SK-N-SH (cell line): ENCODE measurements around a stretch of chr4.

GRCh38 chr4:71059182-71059687, 65.8 kb downstream of the DCK start:
- RRBS, result no CpG with 5 or more reads among the region's 19 CpGs
CAGE:
- cytosol, long polyA plus RNA, result no peak
- long polyA plus RNA, result no peak
- nucleus, long polyA plus RNA, result no peak

DNA sequence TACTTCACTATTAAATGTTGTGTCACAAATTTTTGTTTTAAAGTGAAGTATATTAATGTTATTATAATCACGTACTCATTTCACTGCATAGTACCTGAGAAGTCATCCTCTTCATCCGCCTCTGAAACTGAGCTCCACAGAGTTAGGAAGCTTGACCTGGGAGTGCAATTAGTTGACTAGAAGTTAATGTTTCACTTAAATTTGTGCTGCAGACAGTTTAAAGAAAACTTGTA, 254.1 kb downstream of the SLC4A4 start:
- RRBS, result no CpG with 5 or more reads among the region's 2 CpGs
CAGE:
- cytosol, long polyA plus RNA, result no peak
- long polyA plus RNA, result no peak
- nucleus, long polyA plus RNA, result no peak

- RRBS, result no CpG with 5 or more reads among the region's 1 CpG
CAGE:
- cytosol, long polyA plus RNA, result no peak
- long polyA plus RNA, result no peak
- nucleus, long polyA plus RNA, result no peak
Measured at GRCh38 chr4:71456734-71457133, 269.7 kb downstream of the SLC4A4 start.

DNA sequence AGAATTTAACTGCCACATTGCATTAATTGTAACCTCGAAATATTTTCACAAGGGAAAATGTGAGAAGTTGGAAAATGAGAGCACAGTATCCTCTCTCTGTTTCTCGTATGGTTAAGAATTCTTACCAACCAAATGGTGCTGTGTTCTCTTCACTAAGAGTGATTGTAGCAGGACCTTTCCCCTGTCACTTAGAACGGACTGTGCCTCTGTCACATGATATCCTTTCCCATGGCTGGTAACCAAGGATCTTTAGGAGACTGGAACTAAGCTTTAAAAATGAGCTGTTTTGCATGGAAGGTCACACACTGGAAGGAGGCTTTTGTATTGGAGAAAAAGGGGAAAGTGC, 296.6 kb downstream of the GC start:
- RRBS, result no CpG with 5 or more reads among the region's 3 CpGs
CAGE:
- cytosol, long polyA plus RNA, result no peak
- long polyA plus RNA, result no peak
- nucleus, long polyA plus RNA, result no peak

GRCh38 chr4:71602650-71603066, 181.2 kb downstream of the GC start:
- RRBS, result no CpG with 5 or more reads among the region's 5 CpGs
CAGE:
- cytosol, long polyA plus RNA, result no peak
- long polyA plus RNA, result no peak
- nucleus, long polyA plus RNA, result no peak

- RRBS, result no CpG with 5 or more reads among the region's 10 CpGs
CAGE:
- cytosol, long polyA plus RNA, result no peak
- long polyA plus RNA, result no peak
- nucleus, long polyA plus RNA, result no peak
Measured at GRCh38 chr4:73068317-73068935, 1.1 kb downstream of the COX18 start.

- RRBS, result no CpG with 5 or more reads among the region's 10 CpGs
CAGE:
- cytosol, long polyA plus RNA, result no peak
- long polyA plus RNA, result no peak
- nucleus, long polyA plus RNA, result no peak
Measured at GRCh38 chr4:73254257-73255147, 4.1 kb downstream of the ANKRD17 start.

- RRBS, result no CpG with 5 or more reads among the region's 1 CpG
CAGE:
- cytosol, long polyA plus RNA, result no peak
- long polyA plus RNA, result no peak
- nucleus, long polyA plus RNA, result no peak
Measured at GRCh38 chr4:73403837-73404177, 280 bp upstream of the ALB start.

GRCh38 chr4:73418036-73418571, 14.0 kb downstream of the ALB start:
- RRBS, result no CpG with 5 or more reads among the region's 6 CpGs
CAGE:
- cytosol, long polyA plus RNA, result no peak
- long polyA plus RNA, result no peak
- nucleus, long polyA plus RNA, result no peak

GRCh38 chr4:73507483-73508016, 26.0 kb downstream of the AFM start:
CAGE:
- cytosol, long polyA plus RNA, result no peak
- long polyA plus RNA, result no peak
- nucleus, long polyA plus RNA, result no peak

DNA sequence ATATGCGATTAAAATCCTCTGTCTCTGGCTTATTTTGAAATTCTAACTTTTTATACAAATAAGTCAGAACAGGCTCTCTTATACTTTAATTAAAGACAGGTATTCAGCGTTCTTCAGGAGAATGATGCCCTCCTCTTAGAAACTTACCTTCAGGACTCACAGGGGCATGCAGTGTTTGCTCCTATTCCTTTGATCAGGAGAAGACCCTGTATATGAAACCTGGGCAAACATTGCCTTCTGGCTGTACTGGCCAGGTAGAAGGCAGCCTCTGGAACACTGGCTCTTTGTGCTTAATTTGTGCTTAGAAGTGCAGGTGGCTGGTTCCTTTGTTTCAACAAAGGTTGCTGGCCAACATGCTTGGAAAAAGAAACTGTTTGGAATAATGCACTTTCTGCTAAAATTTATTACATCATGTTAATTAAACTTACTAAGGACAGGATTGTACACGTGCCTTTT, 11.6 kb downstream of the RASSF6 start:
- RRBS, result no CpG with 5 or more reads among the region's 3 CpGs
CAGE:
- cytosol, long polyA plus RNA, result no peak
- long polyA plus RNA, result no peak
- nucleus, long polyA plus RNA, result no peak

- RRBS, result no CpG with 5 or more reads among the region's 7 CpGs
CAGE:
- cytosol, long polyA plus RNA, result no peak
- long polyA plus RNA, result no peak
- nucleus, long polyA plus RNA, result no peak
Measured at GRCh38 chr4:73670188-73670480, 49.9 kb upstream of the RASSF6 start.

GRCh38 chr4:73721537-73721904, 18.8 kb upstream of the CXCL8 start:
- RRBS, result no CpG with 5 or more reads among the region's 2 CpGs
CAGE:
- cytosol, long polyA plus RNA, result no peak
- long polyA plus RNA, result no peak
- nucleus, long polyA plus RNA, result no peak

DNA sequence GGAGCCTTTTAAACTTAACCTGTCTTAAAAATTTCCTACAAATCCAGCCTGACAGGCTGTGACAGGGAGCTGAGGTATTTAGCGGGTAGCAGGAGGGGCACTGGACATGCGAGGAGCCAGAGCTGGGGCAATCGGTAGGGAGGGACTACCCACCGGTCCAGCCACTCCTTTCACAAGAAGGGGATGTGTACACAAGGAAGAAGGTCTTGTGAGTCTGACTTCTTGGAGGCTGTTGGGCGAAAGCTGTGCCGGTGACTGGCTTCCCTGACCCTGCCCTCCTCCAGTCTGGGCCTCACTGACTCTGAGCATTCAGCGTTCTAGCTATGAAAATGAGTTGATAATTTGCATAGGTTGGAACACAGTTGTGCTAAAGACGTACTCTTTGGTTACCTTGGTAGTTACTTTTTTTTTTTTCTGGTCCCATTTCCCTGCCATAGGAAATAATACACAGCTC, 12.7 kb upstream of the CXCL8 start:
- RRBS, result 66% methylated on average over 3 of the region's 8 CpGs
CAGE:
- cytosol, long polyA plus RNA, result no peak
- long polyA plus RNA, result no peak
- nucleus, long polyA plus RNA, result no peak

- RRBS, result no CpG with 5 or more reads among the region's 1 CpG
CAGE:
- cytosol, long polyA plus RNA, result no peak
- long polyA plus RNA, result no peak
- nucleus, long polyA plus RNA, result no peak
Measured at GRCh38 chr4:73728119-73728364, 12.3 kb upstream of the CXCL8 start.

DNA sequence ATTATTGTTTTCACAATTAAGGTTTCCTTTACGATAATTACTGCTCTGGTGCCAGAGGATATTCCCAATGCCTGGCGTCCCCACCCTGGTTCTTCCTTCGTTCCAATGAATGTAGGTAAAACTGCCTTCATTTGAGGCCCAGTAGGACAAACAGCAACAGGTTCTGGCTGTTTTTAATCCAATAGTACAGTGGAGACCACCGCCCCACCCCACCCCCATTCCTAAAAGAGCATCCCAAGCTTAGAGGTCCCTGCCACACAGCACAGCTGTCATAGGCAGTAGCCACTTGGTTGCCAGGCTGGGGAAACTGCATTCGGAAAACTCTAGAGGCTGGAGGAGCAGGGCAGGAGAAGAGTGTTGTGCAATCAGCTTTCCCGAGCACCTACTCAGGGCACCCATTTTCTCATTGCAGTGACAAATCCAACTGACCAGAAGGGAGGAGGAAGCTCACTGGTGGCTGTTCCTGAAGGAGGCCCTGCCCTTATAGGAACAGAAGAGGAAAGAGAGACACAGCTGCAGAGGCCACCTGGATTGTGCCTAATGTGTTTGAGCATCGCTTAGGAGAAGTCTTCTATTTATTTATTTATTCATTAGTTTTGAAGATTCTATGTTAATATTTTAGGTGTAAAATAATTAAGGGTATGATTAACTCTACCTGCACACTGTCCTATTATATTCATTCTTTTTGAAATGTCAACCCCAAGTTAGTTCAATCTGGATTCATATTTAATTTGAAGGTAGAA, 1.1 kb downstream of the CXCL1 start:
- RRBS, result no CpG with 5 or more reads among the region's 7 CpGs
CAGE:
- cytosol, long polyA plus RNA, result no peak
- long polyA plus RNA, result no peak
- nucleus, long polyA plus RNA, result no peak

GRCh38 chr4:74109894-74110578, 11.0 kb upstream of the CXCL2 start:
- RRBS, result no CpG with 5 or more reads among the region's 6 CpGs
CAGE:
- cytosol, long polyA plus RNA, result no peak
- long polyA plus RNA, result no peak
- nucleus, long polyA plus RNA, result no peak

DNA sequence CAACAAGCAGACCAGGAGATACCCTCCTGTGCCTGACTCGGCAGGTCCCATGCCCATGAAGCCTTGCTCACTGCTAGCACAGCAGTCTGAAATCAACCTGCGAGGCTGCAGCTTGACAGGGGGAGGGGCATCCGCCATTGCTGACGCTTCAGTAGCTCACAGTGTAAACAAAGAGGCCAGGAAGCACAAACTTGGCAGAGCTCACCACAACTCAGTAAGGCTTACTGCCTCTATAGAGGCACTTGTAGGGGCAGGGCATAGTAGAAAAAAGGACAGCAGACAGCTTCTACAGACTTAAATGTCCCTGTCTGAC, 60.6 kb downstream of the AREG start:
- RRBS, result no CpG with 5 or more reads among the region's 4 CpGs
CAGE:
- cytosol, long polyA plus RNA, result no peak
- long polyA plus RNA, result no peak
- nucleus, long polyA plus RNA, result no peak

DNA sequence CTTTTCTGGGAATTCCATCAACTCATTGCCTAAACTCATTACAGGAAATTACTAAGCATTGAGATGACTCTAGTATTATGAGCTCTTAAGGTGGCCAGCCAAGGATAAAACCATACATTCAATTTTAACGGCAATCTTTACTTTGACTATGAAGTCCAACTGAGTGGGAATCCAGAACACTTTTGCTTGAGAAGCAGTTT, 94.6 kb downstream of the AREG start:
- RRBS, result no CpG with 5 or more reads among the region's 1 CpG
CAGE:
- cytosol, long polyA plus RNA, result no peak
- long polyA plus RNA, result no peak
- nucleus, long polyA plus RNA, result no peak

- RRBS, result no CpG with 5 or more reads among the region's 1 CpG
CAGE:
- cytosol, long polyA plus RNA, result no peak
- long polyA plus RNA, result no peak
- nucleus, long polyA plus RNA, result no peak
Measured at GRCh38 chr4:75327557-75327983, 186.6 kb downstream of the RCHY1 start.